GM19239 (cell line): ENCODE measurements around a stretch of chr11.

- RRBS, result no CpG with 5 or more reads among the region's 1 CpG
Observed at GRCh38 chr11:115396562-115396903, 107.7 kb downstream of the CADM1 start.

- RRBS, result 28% methylated on average over 1 of the region's 12 CpGs
Observed at GRCh38 chr11:116180867-116181652, 591.7 kb downstream of the BUD13 start.

- RRBS, result no CpG with 5 or more reads among the region's 3 CpGs
Observed at GRCh38 chr11:116195355-116195693, 577.5 kb downstream of the BUD13 start.

- RRBS, result no CpG with 5 or more reads among the region's 8 CpGs
Observed at GRCh38 chr11:116562808-116563406, 209.9 kb downstream of the BUD13 start.

- RRBS, result no CpG with 5 or more reads among the region's 3 CpGs
Observed at GRCh38 chr11:116822642-116823075, 445 bp downstream of the APOA4 start.

DNA sequence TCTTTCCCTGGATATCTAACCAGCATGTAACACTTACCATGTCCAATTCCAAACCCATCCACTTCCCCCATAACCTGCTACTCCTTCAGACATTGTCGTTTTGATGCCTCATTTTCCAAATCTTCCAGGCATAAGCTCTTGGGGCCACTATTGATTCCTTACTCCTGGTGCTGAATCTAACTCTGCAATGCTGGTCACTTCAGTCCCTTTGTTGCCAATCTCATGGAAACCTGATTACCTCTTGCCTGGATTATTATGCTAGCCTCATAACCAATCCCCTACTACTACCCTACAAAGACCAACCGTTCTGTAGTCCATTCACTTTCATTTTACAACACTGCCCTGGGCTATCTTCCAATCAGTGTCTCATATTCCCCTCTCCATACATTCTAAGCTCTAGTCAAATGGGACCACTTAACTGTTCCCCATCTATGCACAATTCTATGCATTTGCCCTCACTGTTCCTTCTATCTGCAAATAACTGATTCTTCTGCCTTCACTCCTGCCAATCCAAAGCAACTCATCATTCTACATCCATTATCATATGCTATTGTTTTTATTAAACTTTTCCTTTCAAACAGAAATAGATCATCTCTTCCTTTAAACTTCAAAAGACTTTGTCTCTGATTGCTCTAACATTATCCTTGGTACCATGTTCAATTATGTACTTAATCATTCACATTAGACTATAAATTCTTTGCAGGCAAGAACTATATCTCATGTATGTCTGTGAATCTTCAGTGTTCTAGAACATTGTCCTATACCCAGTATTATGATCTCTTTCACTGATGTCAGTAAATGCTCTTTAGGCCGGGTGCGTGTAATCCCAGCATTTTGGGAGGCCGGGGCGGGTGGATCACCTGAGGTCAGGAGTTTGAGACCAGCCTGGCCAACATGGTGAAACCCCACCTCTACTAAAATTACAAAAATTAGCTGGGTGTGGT, 12.8 kb upstream of the APOA1 start:
- RRBS, result no CpG with 5 or more reads among the region's 6 CpGs

DNA sequence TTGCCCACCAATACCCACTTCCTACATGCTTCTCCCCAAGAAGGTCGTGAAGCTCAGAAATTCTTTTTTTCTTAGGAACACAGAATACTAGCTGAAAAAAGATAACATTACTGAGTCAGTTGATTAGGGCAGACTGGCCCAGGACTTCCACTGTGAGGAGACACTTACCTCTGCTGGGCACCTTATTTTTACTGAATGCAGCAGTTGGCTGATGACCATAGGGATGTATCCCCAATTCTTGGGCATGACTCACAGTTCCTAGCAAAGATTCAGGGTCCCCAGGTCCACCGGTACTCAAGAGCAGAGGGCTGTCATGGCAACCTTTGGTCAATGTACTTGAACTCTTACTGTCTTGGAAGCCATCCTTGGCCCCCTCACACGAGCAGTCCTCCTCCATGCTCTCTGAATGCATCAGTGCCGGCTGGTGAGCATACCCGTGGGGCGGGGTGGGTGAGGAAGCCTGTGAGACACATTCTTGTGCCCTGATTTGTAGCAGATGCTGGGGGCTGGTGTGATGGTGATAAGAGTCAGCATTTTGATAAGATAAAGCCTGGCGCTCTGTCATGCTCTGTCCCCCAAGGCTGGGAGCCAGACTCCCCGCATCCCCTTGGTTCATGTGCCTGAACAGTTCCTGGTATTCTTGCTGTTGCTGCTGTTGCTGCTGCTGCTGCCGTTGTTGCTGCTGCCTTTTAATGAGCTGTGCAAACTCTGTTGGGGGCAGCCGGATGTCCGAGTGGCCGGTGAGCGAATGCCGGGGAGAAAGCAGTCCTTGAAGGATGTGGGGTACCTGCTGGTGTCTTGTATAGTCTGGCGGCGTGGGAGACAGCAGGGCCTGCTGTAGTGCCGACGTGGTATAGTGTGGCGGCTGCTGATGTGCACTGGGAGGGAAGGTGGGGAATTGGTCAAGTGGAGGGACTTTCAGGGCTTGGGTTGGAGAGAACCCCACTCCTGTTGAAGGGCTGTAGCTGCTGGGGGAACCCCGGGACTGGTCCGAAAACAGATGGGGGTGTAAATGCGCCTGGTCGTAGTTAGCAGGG, 20.5 kb upstream of the APOA1 start:
- RRBS, result no CpG with 5 or more reads among the region's 23 CpGs

DNA sequence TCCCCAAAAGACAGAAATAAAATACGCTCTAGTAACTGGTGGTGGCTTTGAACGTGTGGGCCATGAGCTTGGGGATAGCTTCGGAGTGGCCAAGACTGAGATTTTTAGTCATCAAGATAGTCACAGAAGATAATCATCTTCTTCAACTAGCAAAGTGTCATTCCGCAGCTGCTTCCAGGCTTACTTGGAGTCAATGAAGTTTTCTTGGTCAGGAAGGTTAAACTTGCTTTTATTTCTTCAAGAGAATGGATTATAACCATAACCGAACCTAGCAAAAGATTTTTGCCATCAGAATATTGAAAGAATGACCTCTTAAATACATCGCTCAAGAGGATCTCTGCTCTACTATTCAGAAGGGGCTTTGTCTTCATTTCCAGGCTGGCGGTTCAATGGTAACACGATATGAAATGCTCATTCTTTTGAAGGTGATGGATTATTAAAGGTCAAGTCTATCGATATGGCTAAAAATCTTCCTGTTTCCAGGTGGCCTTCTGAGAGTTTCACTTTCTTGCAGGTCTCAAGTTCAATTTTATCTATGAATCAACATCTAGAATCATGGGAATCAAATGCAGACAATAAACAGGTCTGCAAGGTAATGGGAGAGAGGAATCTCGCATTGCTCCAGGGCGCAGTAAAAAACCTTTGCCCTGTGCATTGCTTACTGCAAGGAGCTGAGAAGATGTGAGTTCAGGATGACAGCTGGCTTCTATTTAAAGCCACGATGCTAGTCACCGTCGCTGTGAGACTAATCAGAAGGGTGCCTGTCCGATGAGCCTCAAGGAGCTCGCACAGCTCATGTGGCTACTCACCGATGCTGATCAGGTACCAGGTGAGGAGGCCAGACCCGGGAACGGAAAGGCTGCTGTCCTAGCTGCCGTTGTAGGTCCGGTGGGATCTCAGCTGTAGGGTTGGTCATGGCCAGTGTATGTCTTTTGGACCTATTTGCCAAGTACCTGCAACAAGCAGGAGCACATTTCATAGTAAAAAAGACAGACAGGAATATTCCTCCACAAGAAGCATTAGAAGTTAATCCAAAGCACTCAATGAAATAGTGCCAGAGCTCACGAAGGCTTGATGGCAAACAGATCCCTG, 30.1 kb upstream of the APOA1 start:
- RRBS, result no CpG with 5 or more reads among the region's 22 CpGs

DNA sequence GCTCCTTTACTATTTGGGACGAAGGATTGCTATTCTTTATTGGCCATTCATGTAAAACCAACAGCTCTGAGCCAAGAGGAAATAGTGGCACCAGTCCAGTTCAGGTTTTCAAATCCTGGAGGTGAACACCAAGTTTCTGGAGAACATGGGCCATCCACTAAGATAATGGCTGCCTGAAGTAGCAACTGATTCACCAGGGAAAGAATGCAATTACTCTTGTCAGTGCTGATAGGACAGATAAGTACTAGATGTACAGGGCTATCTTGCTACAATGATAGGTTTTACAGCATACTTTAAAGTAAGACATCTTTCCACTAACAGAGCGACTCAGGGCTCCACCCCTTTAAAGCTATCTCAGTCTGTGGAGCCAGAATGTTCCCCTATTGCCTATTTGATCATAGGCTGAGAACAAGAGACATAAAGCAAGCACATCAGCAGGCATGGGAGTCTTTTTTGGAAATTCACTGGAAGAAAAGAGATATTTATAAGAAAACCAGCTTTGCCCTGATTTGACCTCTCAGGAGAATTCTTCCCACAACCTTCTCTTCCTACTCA, 36.9 kb upstream of the APOA1 start:
- RRBS, result no CpG with 5 or more reads among the region's 2 CpGs

- RRBS, result no CpG with 5 or more reads among the region's 3 CpGs
Observed at GRCh38 chr11:116894076-116894859, 56.8 kb upstream of the APOA1 start.

DNA sequence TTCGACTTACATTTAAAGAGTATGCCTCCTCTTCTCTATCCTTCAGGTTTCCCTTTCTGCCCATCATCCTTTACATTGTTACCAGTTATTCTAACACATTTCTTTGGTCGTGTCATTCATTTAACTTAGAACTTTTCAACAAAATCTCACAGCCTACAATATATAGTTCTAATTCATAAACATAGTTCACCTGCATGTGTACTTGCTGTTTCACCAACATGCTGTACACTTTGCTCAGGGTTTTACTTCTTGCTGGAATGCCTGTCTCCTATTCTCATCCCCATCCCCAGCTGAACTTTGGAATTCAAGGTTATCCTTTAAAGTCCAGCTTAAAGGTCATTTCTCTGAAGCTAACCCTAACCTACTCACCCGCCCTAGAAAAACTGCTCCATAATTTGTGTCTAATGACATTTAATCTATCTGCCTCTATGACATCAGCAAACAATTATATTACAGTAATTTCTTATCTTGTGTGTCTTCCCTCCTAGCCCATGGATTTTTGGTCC, 99.3 kb upstream of the APOA1 start:
- RRBS, result no CpG with 5 or more reads among the region's 3 CpGs

DNA sequence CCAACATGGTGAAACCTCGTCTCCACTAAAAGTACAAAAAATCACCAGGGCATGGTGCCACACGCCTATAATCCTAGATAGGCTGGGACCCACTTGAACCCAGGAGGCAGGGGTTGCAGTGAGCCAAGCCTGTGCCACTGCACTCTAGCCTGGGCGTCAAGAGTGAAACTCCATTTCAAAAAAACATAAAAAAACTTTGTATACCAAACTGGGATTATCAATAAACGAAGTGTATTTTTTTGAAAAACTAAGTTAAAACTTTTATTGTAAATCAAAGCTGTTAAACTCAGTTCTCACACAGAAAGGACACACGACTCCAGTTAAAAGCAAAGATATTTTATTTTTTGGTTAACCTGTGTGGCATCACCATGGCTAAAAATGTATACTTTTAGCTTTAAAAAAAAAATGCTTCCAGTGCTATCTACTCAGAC, 84.9 kb downstream of the SIK3 start:
- RRBS, result no CpG with 5 or more reads among the region's 5 CpGs

DNA sequence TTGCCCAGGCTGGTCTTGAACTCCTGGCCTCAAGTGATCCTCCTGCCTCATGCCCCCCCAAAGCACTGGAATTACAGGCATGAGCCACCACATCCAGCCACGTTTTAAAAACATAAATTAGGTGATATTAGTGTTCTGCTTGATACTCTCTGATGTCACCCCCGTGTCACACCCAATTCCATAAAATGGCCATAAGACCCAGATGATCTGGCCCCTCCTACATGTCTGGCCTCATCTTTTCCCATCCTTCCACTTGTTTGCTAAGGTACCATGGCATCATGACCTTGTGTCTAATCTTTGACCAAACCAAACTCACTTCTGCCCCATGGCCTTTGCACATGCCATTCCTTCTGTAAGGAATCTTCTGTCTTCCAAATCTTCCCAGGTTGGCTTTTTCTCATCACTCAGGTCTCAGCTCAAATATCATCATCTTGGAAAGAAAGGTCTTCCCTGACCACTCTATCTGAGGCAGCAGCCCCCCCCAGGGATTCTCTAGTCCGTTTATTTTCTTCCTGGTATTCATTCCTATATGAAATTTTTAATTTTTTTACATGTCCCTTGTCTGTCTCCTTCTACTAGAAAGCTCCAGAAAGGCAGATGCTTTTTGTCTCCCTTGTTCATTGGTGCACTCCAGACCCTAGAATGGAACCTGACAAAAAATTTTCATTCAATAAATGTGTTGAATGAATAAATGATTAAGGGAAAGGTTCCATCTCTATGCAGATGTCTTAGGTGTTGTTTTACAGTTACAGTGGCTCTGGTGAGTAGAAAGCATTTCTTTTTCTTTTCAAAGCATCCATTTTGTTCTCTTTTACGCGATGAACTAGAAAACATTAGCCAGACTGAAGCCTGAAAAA, 6.0 kb downstream of the SIK3 start:
- RRBS, result no CpG with 5 or more reads among the region's 5 CpGs

DNA sequence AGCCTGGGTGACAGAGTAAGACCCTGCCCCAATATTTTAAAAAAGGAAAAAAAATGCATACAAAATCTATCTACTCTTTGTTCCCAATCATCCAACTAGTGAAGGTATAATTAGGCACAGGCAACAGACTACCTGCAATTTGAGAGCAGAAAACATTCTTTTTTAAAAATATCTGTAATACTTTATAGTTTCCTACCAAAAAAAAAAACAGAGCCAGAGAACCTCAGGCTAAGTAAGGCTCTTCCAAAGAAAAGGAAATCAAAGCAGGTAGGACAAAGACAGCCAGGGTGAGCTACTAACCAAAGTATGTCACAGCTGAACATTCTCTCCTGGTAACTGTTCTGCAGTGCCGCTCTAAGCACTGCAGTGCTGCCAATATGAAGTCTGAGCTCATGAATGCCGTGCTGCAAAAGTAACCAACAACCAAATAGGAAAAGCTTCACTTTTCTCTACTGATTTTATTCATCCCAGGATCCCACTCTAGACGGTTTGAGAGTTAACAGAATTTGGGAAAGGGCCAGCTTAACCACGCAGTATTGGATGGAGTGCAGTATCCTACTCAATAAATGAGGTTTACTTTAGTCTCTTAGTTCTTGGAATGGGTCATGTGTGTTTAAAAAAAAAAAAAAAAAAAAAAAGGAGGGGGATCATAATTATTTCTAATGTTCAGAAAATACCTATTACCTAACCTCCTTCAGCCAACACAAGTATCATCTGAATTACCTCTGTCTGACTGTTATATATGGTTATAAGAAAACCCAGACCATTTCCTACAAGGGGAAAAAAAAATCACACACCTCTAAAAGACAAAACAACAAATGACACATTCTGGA, 3.4 kb downstream of the SIK3 start:
- RRBS, result no CpG with 5 or more reads among the region's 4 CpGs

- RRBS, result no CpG with 5 or more reads among the region's 4 CpGs
Observed at GRCh38 chr11:117097148-117097405, 1.2 kb downstream of the SIK3 start.

DNA sequence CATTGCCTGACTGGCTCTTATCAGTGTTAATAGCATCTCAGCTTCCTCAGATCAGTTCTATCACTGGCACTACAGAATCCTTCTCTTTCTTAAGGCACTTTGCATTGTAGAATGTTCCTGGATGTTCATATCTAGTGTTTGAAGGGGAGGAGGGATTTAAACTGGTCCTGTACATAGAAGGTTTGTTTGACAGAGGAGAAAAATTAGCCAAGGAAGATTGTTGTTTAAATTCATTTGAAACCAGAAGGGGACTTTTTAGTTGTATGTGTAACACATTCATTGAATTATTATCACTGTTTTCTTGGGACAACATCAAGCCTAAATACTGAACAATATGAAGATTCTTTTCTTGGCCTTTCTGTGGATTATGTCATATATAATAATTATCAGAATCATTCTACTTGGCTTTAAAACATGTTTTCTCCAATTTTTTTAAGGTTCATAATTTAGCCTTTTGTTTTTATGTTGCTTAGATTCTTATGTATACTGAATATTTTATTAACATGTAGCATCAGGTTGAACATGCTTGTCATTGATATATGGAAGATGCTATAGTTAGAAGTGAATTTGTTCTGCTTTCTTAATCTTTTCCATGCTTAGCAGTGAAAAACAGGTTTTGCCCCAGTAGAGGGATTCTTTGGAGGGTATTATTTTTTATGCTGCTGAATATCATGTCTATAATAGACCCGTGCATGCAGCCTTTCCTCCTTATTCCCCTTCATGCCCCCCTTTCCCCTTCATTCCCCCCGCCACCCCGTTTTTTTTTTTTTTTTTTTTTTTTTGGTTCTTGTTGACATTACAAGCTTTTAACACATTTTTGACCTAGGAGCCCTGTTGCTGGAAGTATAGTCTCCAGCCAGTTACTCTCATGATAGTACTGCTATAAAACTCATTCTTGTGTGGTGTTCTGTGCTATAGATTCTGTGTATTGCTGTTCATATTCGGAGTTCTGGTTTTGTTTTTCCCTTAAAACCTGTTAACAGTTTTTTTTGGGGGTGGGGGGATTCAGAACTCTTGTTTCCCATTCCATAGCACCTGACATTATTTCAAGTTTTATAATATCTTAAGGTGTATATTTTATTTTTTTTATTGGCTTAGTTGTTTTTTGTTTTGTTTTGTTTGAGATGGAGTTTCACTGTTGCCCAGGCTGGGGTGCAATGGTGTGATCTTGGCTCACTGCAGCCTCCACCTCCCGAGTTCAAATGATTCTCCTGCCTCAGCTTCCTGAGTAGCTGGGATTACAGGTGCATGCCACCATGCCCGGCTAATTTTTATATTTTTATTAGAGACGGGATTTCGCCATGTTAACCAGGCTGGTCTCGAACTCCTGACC, 10.4 kb upstream of the SIDT2 start:
- RRBS, result no CpG with 5 or more reads among the region's 9 CpGs

GRCh38 chr11:117206064-117206559, 6.9 kb downstream of the TAGLN start:
- RRBS, result no CpG with 5 or more reads among the region's 8 CpGs

GRCh38 chr11:117217709-117218619, 13.9 kb downstream of the PCSK7 start:
- RRBS, result no CpG with 5 or more reads among the region's 18 CpGs

GRCh38 chr11:117246575-117247158, 14.2 kb downstream of the RNF214 start:
- RRBS, result no CpG with 5 or more reads among the region's 6 CpGs

- RRBS, result no CpG with 5 or more reads among the region's 11 CpGs
Observed at GRCh38 chr11:117309113-117309742, 6.8 kb downstream of the BACE1 start.